ENCODE results near the gene NUP210.

DNA sequence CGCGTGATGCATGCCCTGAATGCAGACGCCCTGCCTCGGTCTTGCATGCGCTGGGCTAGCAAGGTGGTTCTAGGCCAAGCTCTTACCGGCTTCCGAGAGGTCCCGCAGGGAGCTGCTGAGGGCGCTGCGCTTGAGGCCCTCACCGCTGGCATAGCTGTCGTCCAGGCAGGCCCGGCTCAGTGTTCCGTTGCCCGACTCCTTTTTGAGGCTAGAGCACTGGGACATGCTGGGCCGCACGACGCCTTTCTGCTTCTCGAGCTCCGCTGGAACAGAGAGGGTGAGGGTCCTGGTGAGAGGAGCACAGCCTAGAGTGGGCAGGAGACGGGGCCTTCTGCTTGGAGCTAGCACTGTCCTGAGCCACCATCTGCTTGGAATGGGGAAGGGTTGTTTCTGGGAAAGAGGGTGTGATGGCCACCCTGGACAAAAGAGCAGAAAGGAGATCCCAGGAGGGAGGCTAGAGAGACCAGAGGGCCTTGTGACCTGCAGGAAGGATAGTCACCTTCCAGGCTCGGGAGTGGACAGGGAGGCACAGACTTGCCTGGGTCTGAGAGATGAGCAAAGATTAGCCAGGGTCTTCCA lies 67.0 kb upstream of the RPL32 start:
- PRO-cap, 6 experiments = no peak in any of the 6 experiments
- RAMPAGE, long total RNA, 2 experiments = no peak in any of the 2 experiments
- RRBS = 91% methylated on average over 6 of the region's 22 CpGs

DNA sequence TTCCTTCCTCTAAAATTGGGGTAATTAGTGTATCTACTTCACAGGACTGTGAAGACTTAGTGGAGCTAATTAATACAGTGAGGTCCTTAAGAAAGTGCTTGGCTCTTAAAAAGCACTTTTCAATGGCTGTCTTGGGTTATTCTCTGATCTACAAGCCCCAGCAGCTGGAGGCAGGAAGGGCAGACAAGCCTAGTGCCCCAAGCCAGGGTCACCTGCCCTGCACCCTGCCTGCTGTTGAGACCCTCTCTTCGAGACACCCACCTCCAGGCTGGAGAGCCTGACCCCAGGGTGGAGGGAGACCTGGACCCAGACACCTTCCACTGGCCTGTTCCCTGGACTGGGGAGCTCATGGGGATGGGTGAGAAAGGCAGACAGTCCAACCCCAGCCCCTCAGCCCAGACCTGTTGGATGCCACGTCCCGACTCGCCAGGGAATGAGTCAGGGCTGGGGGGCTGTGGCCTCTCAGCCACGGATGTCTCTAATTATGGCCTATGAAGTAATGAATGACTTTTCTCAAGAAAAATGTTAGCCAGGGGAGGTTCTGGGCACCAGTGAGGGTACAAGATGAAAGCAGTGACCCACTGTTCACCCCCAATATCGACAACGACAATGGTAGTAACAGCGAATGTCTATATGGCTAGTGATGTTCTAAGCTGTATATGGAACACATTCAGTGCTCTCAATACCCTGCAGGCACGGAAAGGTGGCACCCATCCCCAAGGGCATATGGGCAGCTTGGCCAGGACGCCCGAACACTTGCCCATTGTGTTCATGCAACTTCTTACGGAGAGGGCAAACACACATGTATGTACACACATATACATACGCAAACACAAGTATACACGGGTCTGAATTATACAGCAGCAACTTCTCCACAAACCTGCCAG lies 107.0 kb upstream of the RPL32 start:
- PRO-cap, 6 experiments = no peak in any of the 6 experiments
- RAMPAGE, long total RNA, 2 experiments = no peak in any of the 2 experiments
- RRBS = no CpG with 5 or more reads among the region's 14 CpGs

DNA sequence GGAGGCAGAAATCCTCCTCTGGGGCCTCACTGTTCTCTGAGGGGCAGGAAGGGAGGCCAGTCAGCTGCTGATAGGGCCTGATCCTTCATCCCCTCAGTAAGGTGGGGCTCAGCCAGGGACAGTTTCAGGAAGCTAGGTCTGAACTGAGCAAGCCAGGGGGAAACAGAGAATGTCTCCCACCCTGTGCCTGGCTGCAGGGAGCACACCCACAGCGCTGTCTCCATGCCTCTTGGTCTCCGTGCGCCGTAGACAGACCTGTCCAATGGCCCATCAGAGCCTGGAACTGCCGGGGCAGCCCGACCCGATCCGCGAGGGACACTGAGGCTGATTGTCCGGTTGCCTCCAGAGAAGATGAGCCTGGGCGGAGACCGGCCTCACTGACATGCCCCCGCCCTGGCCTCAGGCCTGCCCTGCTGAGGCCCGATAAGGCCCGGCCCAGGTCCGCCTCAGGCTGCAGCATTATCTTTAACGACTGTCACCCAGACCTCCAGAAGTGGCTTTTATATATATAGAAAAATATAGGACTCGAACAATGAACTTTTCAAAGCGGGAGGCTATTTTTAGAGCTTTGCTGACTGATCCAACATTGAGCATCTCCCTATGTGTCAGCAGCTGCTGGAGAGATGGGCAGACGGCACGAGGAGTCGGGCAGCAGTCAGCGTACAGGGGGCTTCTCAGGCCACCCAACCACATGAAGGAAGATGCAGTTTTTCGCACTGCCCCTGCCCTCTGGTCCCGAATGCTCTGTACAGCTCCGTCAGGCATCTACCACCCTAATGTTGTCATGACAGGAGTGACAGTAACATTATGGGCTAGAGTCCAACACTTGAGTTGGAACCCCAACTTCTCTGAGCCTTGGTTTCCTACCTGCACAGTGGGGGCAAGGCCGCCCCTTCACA lies 111.9 kb upstream of the RPL32 start:
- PRO-cap, 6 experiments = no peak in any of the 6 experiments
- RAMPAGE, long total RNA, 2 experiments = no peak in any of the 2 experiments
- RRBS = 32% methylated on average over 11 of the region's 27 CpGs

- PRO-cap, 6 experiments = no peak in any of the 6 experiments
- RAMPAGE, long total RNA, 2 experiments = no peak in any of the 2 experiments
- RRBS = 2% methylated on average over 25 of the region's 53 CpGs
These were observed 106.5 kb downstream of the IQSEC1 start for GRCh38 chr3:12966284-12967537.

- PRO-cap, 6 experiments = peak in 6 of 6 experiments; most common minus-strand start chr3:12967688 (in 6)
- RAMPAGE, long total RNA, 2 experiments = no peak in any of the 2 experiments
- RRBS = 1% methylated on average over 26 of the region's 35 CpGs
These were observed 105.8 kb downstream of the IQSEC1 start for GRCh38 chr3:12967538-12967792.

GRCh38 chr3:13002389-13002632 lies 70.9 kb downstream of the IQSEC1 start:
- PRO-cap, 6 experiments = no peak in any of the 6 experiments
- RAMPAGE, long total RNA, 2 experiments = no peak in any of the 2 experiments
- RRBS = no CpG with 5 or more reads among the region's 1 CpG

- PRO-cap, 6 experiments = peak in 6 of 6 experiments; most common plus-strand start chr3:13420343 (in 2); most common minus-strand start chr3:13420255 (in 5)
- RAMPAGE, long total RNA, 2 experiments = no peak in any of the 2 experiments
- RRBS = 2% methylated on average over 27 of the region's 55 CpGs
These were observed at the start of gene NUP210 for GRCh38 chr3:13420194-13420556. TSS of gene NUP210 (minus strand) at chr3:13420322.

- PRO-cap, 6 experiments = peak in 1 of 6 experiments; most common minus-strand start chr3:13484437 (in 1)
- RAMPAGE, long total RNA, 2 experiments = no peak in any of the 2 experiments
- RRBS = 43% methylated on average over 3 of the region's 7 CpGs
These were observed 4.1 kb downstream of the HDAC11 start for GRCh38 chr3:13484219-13484607.

- PRO-cap, 6 experiments = no peak in any of the 6 experiments
- RAMPAGE, long total RNA, 2 experiments = no peak in any of the 2 experiments
- RRBS = no CpG with 5 or more reads among the region's 12 CpGs
These were observed 24.6 kb downstream of the HDAC11 start for GRCh38 chr3:13504527-13505213.

DNA sequence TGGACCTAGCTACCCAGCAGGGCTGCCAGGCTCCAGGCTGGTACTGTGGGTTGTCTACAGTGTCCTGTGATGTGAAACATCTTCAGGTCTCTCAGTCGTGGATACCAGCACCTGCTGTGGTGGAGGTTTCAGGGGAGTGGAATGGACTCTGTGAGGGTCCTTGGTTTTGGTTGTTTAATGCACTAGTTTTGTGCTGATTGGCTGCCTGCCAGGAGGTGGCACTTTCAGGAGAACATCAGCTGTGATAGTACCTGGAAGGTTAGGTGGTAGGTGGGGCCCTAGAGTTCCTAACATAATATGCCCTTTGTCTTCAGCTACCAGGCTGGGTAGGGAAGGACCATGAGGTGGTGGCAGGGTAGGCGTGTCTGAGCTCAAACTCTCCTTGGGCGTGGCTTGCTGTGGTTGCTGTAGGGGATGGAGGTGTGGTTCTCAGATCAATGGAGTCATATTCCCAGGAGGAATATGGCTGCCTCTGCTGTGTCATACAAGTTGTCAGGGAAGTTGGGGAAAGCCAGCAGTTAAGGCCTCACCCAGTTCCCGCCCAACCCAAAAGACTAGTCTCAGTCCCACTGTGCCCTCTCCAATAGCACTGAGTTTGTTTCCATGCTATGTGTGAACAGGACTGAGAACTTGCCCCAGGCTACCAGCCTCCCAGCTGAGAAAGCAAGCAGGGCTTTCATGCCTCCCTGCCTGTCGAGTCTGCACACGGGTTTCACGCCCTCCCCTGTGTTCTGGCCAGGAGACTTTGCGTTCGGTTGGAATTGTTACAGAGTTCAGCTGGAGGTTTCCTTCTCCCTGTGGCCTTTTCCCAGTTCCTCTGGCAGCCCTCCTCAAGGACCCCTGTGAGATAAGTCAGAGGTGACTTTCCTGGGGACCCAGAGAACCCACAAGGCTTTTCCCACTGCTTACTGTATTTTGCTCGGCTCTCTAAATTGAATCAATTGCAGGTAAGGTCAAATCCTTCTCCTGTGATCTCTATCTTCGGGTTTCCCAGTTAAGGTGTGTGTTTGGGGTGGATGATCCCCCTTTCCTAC lies 107.6 kb downstream of the CHCHD4 start:
- PRO-cap, 6 experiments = no peak in any of the 6 experiments
- RAMPAGE, long total RNA, 2 experiments = no peak in any of the 2 experiments
- RRBS = no CpG with 5 or more reads among the region's 11 CpGs

- PRO-cap, 6 experiments = peak in 1 of 6 experiments; most common plus-strand start chr3:14144020 (in 1); most common minus-strand start chr3:14143882 (in 1)
- RAMPAGE, long total RNA, 2 experiments = no peak in any of the 2 experiments
- RRBS = no CpG with 5 or more reads among the region's 2 CpGs
These were observed 18.9 kb downstream of the TMEM43 start for GRCh38 chr3:14143711-14144137.

GRCh38 chr3:14177539-14178007 lies 828 bp downstream of the XPC start:
- PRO-cap, 6 experiments = peak in 1 of 6 experiments; most common minus-strand start chr3:14177895 (in 1)
- RAMPAGE, long total RNA, 2 experiments = no peak in any of the 2 experiments
- RRBS = no CpG with 5 or more reads among the region's 2 CpGs

DNA sequence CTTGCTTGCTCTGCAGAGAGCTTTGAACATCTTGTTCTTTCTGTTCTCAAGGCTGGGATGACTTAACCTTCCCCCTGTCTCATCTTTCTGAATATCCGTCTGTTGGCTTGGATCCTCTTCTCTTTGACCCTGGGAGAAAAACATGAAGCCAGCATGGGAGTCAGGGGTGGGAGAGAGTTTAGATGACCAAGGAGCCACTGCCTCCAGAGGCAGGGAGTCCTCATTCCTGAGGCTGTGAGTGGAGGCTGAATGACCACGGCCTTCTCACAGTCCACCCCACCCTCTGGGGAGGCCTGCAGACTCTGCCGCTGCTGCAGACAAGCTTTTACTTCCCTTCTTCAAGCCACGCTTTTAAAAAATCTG lies 111.7 kb upstream of the SLC6A6 start:
- PRO-cap, 6 experiments = no peak in any of the 6 experiments
- RAMPAGE, long total RNA, 2 experiments = no peak in any of the 2 experiments
- RRBS = no CpG with 5 or more reads among the region's 4 CpGs

GRCh38 chr3:14301513-14302020 lies 100.8 kb upstream of the SLC6A6 start:
- PRO-cap, 6 experiments = no peak in any of the 6 experiments
- RAMPAGE, long total RNA, 2 experiments = no peak in any of the 2 experiments
- RRBS = no CpG with 5 or more reads among the region's 16 CpGs

GRCh38 chr3:14319464-14320060 lies 82.8 kb upstream of the SLC6A6 start:
- PRO-cap, 6 experiments = no peak in any of the 6 experiments
- RAMPAGE, long total RNA, 2 experiments = no peak in any of the 2 experiments
- RRBS = no CpG with 5 or more reads among the region's 5 CpGs

GRCh38 chr3:14323616-14324242 lies 78.7 kb upstream of the SLC6A6 start:
- PRO-cap, 6 experiments = no peak in any of the 6 experiments
- RAMPAGE, long total RNA, 2 experiments = no peak in any of the 2 experiments
- RRBS = 33% methylated on average over 6 of the region's 13 CpGs

- PRO-cap, 6 experiments = no peak in any of the 6 experiments
- RAMPAGE, long total RNA, 2 experiments = no peak in any of the 2 experiments
- RRBS = no CpG with 5 or more reads among the region's 3 CpGs
These were observed 2.8 kb downstream of the SLC6A6 start for GRCh38 chr3:14405163-14405643.

DNA sequence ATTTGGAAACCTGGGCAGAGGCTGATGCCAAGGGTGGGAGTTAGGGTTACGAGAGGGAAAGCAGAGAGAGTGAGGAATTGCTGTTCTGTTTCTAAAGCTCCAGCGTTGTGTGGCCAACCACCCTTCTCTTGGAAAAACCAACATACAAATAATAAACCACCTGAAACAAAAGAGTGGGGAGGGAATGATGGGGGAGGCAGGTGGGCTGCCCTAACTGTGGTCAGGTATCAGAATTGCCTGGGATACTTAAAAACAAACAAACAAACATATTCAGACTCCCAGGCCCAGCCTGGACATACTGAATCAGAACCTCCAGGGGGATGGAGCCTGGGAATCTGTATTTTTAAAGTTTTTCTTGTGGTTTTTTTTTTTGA lies 4.3 kb downstream of the SLC6A6 start:
- PRO-cap, 6 experiments = no peak in any of the 6 experiments
- RAMPAGE, long total RNA, 2 experiments = no peak in any of the 2 experiments
- RRBS = no CpG with 5 or more reads among the region's 2 CpGs

- PRO-cap, 6 experiments = no peak in any of the 6 experiments
- RAMPAGE, long total RNA, 2 experiments = no peak in any of the 2 experiments
- RRBS = no CpG with 5 or more reads among the region's 15 CpGs
These were observed 16.0 kb downstream of the SLC6A6 start for GRCh38 chr3:14418181-14418984.

- PRO-cap, 6 experiments = no peak in any of the 6 experiments
- RAMPAGE, long total RNA, 2 experiments = no peak in any of the 2 experiments
- RRBS = 85% methylated on average over 1 of the region's 11 CpGs
These were observed 29.1 kb downstream of the SLC6A6 start for GRCh38 chr3:14431417-14431907.